Colon Carcinoma Metastatic in the Lung (tissue), 2 donors: ENCODE measurements around a stretch of chr2.

DNA sequence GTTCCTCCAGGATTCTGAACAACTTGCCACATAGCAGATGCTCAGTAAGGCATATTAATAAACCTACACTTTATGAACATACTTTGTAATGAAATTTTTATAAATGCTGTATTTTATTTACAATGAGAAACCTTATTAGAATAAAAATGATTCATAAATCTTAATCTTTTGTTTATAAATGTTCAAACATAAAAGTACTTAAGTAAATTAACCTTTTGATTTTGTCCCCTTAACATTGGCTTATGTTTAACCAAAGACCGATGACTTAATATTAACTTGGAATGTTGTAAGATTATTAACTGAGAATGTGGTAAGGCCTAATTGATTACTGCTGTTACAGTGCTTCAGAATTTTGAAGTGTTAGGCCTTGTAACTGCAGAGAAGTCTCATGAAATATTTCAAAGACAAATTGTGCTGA is 5.7 kb downstream of the CPS1 start:
- PRO-cap, 2 experiments, result no peak in any of the 2 experiments

- PRO-cap, 2 experiments, result no peak in any of the 2 experiments
These were observed 300.8 kb downstream of the ERBB4 start for GRCh38 chr2:212237751-212238218.

DNA sequence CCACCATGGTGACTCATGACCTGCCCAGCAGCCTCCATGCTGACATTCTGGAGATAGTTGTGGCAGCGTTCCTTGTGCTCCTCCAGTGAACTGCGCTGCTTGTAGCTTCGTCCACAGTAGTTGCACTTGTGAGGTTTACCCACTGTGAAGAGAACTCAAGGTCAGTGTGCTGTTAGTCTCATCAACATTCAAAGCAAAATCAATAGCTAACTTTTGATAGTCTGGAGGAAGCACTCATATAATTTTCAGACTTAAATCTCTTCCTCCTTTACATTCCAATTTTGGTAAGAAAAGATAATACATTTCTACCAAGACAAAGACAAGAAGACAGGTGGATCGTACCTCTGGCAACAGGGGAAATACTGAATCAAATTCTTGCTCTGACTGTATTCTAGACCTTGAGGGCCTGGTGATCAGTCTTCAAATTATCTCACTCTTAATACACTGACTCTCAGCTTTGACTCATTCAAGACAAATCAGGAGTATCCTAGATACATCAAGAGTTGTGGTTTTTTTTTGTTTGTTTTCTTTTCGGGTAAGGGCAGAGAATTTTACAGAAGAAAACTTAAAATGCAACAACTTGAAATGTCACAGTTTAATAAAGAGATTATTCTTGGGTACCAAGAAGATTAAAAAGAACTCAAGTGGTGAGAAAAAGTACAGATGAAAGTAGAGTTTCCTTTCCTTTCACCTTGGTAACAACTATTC is 129.3 kb downstream of the IKZF2 start:
- PRO-cap, 2 experiments, result no peak in any of the 2 experiments

DNA sequence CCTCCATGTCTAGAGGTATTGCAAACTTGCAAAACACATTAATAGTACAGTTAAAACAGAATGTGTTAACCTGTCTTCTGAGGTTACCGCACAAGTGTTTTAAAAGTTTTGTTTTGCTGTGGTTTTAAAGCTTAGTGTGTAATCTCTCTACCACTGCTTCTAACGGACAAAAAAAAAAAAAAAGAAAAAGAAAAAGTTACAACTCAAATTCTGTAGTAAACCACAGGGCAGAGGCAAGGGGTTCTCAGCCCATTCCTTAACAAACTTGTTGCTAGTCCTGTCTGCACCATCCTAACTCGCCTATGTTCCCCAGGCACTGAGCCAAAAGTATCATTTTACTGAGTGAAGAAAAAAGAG is 47.3 kb downstream of the IKZF2 start:
- PRO-cap, 2 experiments, result no peak in any of the 2 experiments

DNA sequence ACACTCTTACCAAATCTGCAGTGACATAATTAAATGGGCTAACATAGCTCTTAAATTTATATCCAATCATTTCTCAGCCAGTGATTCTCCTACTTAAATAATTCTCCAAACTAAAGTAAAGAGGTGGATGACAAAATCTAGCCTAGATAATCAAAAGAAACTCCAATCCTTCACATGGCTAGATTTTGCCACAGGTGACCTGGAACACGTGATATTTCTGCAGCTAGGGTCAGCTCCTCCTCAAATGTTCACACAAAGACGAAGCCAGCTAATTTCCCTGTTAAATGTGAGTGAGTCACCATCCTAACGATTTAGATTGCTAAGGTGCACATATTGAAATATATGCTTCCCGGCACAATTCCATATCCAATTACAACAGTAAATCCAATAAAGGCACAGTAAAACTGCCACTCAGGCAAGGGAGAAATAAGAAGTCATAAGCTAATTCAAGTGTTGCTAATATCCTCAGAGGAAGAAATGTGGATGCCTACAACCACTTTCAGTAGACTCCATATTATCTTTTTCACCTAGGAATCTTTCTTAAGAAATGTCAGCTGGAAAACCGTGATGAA is 28.7 kb downstream of the IKZF2 start:
- PRO-cap, 2 experiments, result no peak in any of the 2 experiments

GRCh38 chr2:213145877-213146236 is 5.6 kb downstream of the IKZF2 start:
- PRO-cap, 2 experiments, result no peak in any of the 2 experiments

DNA sequence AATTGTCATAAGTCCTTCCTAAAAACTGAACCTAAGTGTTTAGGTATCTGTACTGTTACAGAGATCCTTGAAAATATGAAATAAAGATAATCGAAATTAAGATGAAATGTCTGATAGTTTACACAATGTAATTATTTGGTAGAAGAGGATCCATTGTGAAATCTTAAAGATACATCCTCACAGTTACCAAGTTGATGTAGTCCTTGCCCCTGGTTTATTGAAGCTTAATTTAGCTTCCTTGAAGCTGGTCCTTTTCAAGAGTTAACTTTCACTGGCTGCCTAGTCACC is 2.1 kb upstream of the IKZF2 start:
- PRO-cap, 2 experiments, result no peak in any of the 2 experiments

GRCh38 chr2:215139927-215140629 is 1.7 kb upstream of the ABCA12 start:
- PRO-cap, 2 experiments, result no peak in any of the 2 experiments

- PRO-cap, 2 experiments, result no peak in any of the 2 experiments
These were observed 37.7 kb downstream of the ATIC start for GRCh38 chr2:215349402-215350210.

- PRO-cap, 2 experiments, result no peak in any of the 2 experiments
These were observed 49.0 kb downstream of the ATIC start for GRCh38 chr2:215360491-215361711.

DNA sequence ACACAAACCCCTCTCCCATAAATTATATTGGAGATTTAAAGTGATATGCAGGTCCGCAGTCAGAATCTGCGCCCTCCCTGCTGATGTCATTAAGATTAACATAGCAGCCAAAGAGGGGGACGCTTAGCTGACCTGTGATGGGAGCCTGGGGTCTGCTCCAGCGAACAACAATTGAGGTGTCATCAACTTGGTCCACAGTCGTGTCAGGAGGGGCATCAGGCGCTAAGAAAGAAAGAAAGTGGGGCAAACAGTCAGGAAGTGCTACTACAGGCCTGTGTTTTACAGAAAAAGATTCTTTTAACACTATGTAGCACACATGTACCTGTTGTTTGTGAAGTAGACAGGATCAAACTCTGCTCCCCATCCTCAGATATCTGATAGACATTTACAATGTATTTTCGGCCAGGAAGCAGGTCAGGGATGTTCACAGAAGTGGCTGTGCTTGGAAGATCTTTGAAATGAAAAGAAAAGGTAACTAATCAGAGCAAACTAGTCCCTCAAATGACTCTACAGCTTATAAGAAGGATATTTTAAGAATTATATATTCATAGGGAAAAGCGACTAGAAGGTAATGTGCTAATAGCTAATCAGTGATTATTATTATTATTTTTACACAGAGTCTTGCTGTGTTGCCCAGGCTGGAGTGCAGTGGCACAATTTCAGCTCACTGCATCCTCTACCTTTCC is 27.7 kb downstream of the FN1 start:
- PRO-cap, 2 experiments, result no peak in any of the 2 experiments

GRCh38 chr2:215417365-215417793 is 18.5 kb downstream of the FN1 start:
- PRO-cap, 2 experiments, result no peak in any of the 2 experiments

DNA sequence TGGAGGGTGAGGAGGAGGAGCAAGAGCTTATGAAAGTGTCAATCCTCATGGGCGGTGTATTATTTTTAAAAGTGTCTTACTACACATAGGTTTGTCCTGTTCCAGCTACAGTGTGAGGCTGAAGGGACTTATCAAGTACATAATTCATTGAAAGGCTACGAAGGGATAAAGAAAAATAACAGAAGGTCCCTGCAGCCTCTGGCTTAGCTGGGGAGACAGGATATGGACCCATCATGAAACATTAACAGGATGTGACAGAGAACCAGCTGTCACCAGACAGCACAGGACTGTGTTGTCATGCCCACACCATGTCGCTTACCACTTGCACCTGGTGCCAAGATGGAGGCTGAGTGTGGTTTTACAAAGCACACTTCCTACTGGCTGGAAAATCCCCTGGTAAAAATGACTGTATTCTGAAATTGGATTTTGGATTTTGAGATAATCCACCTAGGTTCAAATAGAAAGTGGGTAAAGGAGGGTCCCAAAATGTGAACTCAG is 2.6 kb upstream of the MREG start:
- PRO-cap, 2 experiments, result no peak in any of the 2 experiments

DNA sequence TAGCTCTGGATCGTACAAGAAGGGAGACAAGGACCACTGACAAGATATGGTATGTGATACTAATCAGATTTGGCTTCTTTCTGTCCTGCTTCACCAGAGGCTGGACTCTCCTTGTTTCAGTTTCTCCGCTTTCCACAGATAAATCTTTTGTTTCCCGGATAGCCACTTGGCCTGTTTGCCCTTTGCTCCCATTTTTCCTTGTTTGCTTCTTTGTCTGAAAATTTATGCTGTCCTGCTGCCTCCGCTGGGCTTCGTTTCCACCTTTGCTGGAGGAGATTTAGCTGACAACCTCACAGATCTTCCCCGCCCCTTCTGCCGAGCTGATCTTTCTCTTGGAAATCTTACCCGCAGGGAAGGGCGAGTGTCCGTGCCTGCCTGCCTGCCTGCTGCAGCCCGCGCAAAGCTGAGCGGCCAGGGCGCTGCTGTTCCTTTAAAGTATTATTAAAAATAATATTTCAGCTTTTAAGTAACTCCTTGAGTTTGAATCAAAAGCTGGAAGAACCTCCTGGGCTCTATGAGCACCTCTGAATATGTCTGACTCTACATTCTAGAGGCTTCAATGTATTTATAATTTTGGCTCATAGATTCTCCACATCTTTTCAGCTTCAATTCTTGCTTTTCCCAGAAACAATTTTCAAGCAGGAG is 1.4 kb upstream of the XRCC5 start:
- PRO-cap, 2 experiments, result peak in 1 of 2 experiments; most common plus-strand start position 361 of the sequence (in 1); most common minus-strand start position 314 of the sequence (in 1)

DNA sequence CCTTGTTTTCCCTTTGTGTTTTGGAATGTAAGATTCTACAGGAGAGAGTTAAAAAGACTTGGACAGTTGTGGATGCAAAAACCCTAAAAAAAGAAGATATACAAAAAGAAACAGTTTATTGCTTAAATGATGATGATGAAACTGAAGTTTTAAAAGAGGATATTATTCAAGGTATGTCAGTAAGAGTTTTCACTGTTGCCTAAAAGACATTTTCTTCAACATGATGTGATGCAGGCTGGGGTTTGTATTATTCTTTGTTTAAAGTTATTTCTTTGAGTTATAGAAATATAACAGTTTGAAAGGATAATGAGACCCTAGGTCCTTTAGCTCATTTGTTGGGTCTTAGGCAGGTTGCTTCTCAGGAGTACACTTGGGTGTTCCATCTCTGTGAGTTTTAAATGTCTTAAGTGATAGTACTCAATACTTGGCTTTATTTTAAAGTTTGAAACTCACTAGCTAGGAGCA is 18.4 kb downstream of the XRCC5 start:
- PRO-cap, 2 experiments, result no peak in any of the 2 experiments

DNA sequence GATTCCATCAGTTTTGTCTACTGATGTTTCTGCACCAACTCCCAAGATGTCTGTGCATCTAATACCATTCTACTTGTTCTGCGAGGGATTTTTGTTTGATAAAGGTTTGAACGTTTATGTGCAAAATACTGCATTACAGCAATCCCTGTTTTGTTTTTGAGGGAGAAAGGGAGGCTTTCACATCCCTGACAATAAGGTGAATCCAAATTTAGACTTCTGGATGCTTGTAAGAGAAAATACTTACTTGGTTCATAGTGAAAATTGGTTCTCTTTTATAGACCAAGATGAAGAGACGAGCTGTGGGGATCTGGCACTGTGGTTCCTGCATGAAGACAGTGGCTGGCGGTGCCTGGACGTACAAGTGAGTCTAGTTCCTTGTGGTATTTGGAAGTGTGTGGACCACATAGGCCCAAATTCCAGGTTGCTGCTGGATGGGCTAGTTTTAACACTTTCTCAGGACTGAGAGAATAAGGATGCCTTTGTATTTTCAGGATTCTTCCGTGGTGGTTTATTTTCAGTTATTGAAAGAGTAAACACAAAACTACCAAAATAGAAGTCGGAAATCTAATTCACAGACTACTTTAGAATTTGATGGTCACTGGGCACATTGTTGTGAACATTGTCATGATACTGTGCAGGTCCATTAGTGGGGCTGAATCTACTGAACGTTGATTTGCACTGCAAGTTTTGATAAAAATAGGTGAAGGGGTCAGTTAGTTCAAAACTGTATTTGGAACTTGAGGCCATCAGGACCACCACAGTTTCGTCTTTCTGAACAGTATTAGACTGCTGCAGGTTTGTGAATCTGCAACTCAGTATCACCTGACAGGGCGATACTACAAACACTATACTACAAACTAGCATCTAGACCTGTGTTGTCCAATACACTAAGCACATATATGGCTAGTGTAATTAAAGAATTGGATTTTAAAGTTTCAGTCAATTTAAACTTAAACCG is 1.3 kb downstream of the RPL37A start:
- PRO-cap, 2 experiments, result no peak in any of the 2 experiments

DNA sequence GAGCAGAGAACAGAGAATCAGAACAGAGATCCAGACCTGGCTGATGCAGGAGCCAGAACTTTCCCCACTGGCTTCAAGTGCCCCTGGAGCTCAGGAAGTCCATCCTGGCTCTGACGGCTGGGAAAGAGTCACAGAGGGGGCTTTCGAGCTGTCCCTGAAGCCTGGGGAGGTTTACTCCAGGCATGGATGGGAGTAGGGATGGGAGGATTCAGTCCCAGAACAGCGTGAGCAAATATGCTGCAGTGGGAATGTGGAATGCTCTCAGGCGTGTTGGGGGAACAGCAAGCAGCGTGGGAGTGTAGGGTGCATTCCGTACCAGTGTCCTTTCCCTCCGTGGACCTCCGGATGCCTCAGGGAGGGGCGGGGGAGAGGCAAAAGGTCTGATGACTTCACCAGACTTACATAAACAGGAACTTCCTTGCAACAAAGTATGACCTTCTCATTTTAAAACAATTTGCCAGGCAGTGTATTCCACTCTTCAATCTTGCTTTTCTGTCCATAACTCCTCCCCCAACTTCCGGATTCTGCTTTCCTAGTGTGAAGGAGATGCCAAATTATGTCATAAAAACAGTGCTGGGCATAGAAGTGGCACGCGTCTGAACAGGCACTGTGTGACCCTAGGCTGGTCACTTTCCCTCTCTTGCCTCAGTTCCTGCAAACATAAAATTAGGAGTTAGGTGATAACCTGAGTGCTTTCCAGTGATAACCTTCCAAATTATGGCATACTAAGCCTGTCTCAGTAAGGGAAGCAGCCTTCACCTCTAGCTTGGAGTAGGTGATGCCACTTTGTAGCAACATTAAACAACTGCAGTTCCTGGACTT is 36.9 kb downstream of the RPL37A start:
- PRO-cap, 2 experiments, result peak in 1 of 2 experiments; most common minus-strand start position 347 of the sequence (in 1)

DNA sequence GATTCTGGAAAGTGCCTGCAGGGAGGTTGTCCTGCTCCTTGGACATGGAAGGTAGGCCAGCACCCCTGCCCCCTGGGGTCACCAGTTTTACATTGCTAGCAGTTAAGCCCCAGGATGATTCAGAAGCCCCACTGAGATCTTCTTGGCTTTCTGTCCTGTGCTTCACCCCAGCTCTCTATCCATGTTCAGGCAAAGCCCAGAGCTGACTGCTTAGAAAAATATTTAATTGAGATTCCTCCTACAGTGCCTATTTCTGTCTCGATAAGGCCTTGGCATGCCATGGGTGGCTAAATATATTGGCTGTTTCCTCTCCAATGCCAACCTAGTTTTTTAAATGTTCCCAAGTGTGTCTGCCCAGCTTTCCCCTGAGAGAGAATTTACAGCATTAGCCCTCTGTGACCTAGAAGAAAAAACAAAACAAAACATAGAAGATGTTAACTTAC is 48.4 kb downstream of the RPL37A start:
- PRO-cap, 2 experiments, result no peak in any of the 2 experiments

DNA sequence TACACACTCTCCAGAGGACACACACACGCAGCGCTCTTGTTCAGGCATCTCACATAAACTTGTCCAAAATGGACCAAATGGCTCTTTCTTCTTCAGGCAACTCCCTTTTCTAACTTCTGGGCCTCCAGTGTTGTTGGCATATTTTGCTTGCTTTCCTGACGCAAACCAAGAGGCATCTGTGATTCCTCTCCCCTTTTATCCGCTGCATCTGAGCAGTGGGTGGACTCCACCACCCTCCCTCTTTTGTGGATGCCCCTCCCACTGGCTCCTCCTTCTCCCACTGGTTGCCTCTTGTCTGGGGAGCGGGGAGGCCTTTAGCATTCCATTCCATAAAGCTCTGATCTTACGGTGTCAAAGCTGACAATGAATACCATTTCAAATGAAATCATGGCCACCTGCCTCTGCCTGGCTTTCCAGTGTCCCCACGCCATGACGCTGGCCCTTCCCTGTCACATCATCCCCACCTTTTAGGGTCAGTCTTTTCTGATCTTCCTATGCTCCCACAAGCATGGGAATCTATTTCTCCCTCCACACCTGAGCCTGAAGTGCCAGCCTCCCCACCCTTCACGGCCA is 51.3 kb downstream of the RPL37A start:
- PRO-cap, 2 experiments, result no peak in any of the 2 experiments

GRCh38 chr2:216571966-216572299 is 61.3 kb upstream of the IGFBP2 start:
- PRO-cap, 2 experiments, result no peak in any of the 2 experiments